Ileum (tissue), 1 donor: ENCODE measurements around a stretch of chr12.

DNA sequence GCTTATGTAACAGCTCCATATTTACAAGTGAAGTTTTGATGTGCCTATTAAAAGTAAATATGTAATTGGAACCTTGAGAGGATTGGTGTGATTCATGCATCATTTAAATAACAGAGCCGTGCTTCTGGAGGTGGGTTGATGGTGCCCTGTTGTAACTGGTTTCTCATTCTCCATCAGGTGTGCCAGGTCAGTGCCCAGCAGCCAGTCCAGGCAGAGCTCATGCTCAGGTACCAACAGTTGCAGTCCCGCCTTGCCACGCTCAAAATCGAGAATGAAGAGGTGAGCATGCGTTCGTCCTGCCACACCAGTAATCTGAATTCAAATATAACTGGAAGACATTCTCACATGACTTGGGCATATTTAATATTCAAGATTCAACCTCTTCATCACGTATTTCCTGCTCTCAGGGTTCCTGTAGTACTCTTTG lies 157.1 kb downstream of the KICS2 start:
- PRO-cap = no peak

DNA sequence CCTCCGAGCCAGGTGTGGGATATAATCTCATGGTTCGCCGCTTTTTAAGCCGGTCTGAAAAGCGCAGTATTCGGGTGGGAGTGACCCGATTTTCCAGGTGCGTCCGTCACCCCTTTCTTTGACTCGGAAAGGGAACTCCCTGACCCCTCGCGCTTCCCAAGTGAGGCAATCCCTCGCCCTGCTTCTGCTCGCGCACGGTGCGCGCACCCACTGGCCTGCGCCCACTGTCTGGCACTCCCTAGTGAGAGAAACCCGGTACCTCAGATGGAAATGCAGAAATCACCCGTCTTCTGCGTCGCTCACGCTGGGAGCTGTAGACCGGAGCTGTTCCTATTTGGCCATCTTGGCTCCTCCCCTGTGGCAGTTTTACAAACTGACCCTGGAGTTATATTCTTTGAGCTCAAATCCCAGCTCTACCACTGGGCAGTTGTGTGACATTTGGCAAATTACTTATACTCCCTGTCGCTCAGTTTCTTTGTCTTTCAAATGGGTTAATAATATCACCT lies 71.0 kb upstream of the KICS2 start:
- PRO-cap = no peak

DNA sequence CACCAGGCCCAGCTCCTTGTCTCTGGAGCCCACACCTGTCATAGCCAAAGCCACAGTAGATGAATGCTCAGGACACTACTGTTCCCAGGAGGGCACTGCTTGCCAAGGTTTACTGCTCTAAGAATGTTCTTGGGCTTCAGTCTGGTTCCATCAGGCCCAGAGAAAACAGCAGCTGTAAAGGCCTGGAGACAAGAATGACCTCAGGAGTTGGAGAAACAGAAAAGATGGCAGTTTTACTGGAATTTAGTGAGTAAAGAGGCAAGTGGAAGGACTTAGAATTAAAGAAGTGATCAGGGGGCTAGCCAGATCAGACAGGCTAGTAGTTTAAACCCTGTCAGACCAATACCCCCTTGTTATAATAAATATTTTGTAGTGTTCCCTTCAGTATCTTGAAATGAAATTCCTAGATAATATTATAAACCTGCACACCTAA lies 17.9 kb downstream of the TBK1 start:
- PRO-cap = no peak

- PRO-cap = no peak
Measured at GRCh38 chr12:64543115-64543526, 67.2 kb upstream of the RASSF3 start.

DNA sequence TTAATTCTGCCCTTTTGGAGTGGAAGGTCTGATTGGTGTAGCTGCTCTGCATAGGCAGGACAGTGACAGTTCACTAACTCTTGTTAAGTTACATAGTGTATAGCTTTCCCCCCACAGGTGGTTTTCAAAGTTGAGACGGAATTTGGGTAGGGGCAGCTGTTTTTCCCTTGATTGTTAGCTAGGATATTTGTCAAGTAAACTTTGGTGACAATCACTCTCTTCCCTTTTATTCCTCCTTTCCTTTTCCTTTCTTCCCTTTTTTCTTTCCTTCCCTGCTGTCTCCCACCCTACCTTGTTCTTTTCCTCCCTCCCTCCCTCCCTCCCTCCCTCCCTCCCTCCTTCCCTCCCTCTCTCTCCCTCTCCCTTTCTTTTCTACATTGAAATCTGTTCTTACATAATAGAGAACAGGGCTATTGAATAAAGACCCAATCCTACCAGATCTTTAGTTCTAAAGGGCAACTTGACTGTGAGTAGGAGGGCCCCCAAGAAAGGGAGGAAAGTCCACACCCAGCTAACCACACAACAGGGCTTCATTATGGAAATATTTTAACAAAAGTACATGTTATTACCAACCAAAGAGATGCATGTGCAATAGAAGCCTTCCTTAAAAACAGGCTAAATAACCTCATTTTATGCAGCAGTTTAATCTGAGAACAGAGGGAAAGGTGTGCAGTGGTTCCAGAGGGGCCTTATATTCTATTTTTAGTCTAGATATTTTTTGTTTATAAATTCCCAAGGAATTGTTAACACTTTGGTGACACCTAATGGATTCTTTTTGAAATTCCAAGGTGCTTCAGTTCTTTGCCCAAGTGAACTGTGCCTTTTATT lies 63.2 kb downstream of the GNS start:
- PRO-cap = no peak

DNA sequence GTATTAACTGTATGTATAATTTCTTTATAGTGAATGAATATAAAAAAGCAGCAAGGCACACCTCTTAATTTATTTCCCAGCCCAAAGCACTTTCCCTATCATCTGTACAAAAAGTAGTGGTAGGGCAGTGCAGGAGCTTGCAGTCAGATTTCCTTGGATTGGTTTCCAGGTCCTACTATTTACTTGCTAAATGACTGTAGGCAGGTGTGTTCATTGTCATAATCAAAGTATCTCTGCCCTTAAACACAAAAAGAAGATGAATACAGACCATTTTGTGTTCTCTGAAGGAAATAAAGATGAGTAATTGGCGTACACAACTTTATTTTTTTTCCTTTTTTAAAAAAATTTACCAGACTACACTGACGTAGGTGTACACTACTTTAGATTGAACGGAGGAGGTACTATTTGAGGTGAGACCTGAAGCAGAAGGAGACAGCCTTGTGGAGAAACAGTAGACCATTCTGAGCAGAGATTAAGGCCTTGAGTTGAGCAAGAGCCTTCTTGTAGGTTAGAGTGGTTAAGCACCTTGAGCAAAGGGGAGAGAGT lies 2.3 kb downstream of the LEMD3 start:
- PRO-cap = no peak

DNA sequence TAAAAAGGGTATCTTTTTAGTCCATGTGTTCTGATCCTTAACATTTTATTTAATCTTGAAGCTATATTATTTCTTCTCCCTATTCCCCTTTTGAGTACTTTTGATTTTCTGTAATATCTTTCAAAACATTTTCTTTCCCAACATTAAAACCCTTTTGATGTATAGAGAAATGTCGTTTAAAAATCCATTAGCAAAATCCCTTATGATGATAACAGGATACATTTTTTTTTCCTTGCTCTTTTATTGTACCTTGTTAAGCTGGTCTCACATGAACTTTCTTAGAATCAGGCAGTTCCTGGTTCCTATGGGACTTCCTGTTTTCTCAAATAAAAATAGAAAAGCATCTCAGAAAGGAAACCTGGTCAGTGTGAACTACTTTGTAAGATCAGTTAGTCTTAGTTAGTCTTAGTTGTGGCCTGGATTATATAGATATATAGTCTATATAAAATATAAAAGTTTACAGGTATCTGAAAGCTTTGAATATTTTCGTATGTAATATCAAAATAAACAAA lies 40.2 kb downstream of the LEMD3 start:
- PRO-cap = no peak

DNA sequence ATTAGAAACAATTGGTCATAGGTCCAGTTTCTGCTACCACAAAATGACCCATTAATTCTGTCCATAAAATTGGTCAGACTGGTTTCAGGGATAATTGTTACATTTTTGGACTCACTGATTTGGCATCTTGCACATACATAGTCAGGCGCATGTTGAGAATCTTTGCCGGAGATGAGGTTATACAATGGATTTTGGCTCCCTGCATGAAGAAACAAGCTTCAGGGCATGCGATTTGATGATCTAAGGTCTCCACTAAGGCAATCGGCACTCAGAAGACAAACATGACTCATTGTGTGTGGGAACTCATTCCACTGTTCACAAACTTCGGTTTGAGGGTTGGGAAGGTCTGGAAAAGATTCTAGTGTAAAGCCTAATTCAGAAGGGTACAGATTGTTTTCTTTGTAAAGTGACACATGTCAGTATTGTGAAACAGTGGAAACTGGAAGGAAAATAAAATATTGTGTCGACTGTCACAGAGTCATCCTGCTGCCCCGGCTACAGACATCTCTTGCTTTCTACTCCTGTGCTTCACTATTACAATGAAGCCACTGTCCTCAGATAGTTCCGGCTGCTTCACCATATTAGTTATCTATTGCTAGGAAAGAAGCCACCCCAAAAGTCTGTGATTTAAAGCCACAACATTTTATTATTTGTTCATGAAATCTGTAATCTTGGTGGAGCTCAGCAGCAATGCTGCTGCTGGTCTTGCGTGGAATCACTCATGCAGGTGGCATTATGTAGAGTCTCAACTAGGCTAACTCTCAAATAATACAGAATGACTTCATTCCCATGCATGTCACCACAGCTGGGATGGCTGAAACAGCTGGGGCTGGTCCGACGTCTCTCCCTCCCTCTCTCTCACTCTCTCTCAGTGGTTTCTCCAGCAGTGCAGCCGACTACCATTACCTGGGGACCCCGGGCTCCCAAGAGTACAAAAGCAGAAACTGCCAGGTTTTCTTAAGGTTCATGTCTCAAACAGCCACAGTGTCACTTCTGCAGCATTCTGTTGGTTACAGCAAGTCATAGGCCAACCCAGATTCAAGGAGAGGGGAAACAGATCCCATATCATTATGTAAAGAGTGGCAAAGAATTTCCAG lies 192.4 kb upstream of the HMGA2 start:
- PRO-cap = no peak

- PRO-cap = no peak
Measured at GRCh38 chr12:65646384-65646754, 177.9 kb upstream of the HMGA2 start.

- PRO-cap = bidirectional peak, plus-strand start at chr12:65825699, minus-strand start at chr12:65825651
Measured at GRCh38 chr12:65825380-65825861, 1.1 kb downstream of the HMGA2 start.

GRCh38 chr12:66129750-66130447 lies 651 bp downstream of the LLPH start:
- PRO-cap = no peak

GRCh38 chr12:66236138-66236969 lies 47.3 kb downstream of the IRAK3 start:
- PRO-cap = no peak

- PRO-cap = no peak
Measured at GRCh38 chr12:66467875-66468282, 165.6 kb downstream of the HELB start.

- PRO-cap = no peak
Measured at GRCh38 chr12:66909223-66909613, 230.3 kb upstream of the GRIP1 start.

- PRO-cap = no peak
Measured at GRCh38 chr12:67290580-67290916, 21.4 kb downstream of the CAND1 start.

GRCh38 chr12:67667732-67668391 lies 19.3 kb downstream of the DYRK2 start:
- PRO-cap = no peak

DNA sequence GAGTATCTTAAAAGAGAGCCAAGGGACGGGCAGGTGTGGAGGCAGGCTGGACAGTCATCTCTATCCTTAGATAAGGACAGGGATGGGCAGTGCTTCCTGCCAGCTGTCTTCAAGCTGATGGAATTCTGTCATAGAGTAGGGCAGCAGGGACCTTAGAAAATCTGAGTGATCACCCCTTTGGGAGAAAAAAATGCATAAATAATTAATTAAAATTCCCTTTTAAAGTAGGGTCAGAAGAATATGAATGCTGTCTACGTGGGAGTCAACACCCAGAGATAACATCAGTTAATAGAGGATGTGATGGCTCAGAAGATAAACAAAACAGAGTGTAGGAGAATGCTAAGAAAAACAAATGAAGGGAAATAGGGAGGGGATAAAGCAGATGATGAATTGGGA lies 57.3 kb downstream of the DYRK2 start:
- PRO-cap = no peak

DNA sequence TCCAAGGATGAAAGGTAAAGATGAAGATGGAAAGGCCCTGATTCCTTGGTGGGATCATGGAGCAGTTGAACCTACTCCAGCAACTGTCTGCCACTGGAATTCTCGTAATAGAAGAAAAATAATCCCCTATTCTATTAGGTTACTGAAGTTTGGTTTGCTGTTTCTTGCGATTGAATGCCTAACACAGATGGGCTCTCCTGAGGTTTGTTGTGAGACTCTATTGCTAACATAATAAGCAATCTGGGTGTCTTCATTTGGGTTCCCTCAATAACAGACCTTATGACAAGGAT lies 193.3 kb downstream of the IFNG start:
- PRO-cap = no peak

GRCh38 chr12:68012628-68013070 lies 146.9 kb downstream of the IFNG start:
- PRO-cap = no peak

GRCh38 chr12:68441919-68442767 lies 110.0 kb upstream of the MDM1 start:
- PRO-cap = no peak